ENCODE data around the genes TOMM7 and NPY.

- PRO-cap, result no peak
- RRBS, result no CpG with 5 or more reads among the region's 4 CpGs
Measured at GRCh38 chr7:22661259-22662564, 65.3 kb upstream of the IL6 start.

- PRO-cap, result no peak
- RRBS, result no CpG with 5 or more reads among the region's 11 CpGs
Measured at GRCh38 chr7:22726106-22726754, 770 bp upstream of the IL6 start.

- PRO-cap, result bidirectional peak, plus-strand start at chr7:22822969, minus-strand start at chr7:22822848
- RRBS, result no CpG with 5 or more reads among the region's 40 CpGs
Measured at GRCh38 chr7:22822481-22823276, at the start of gene TOMM7. TSS of gene TOMM7 (minus strand) at chr7:22822849.

DNA sequence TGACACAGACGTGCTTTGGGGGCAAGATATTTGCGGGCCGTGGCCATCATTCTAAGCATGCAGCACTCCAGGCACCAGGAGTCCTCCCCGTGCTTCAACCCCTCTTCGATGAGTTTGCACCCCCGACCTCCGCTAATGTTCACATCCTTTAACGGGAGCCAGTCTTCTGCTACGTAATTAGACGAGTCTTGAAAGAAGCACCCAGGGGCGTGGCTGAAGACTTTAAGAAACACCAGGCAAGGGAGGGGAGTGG is 30.9 kb upstream of the TOMM7 start:
- PRO-cap, result no peak
- RRBS, result no CpG with 5 or more reads among the region's 11 CpGs

- PRO-cap, result bidirectional peak, plus-strand start at chr7:22854256, minus-strand start at chr7:22854039; bidirectional peak, plus-strand start at chr7:22854561, minus-strand start at chr7:22854469
- RRBS, result 17% methylated on average over 3 of the region's 65 CpGs
Measured at GRCh38 chr7:22853920-22854616, 31.4 kb upstream of the TOMM7 start.

- PRO-cap, result no peak
- RRBS, result no CpG with 5 or more reads among the region's 4 CpGs
Measured at GRCh38 chr7:22856441-22857229, 34.0 kb upstream of the TOMM7 start.

- PRO-cap, result unidirectional peak, plus-strand start at chr7:23105274
- RRBS, result no CpG with 5 or more reads among the region's 14 CpGs
Measured at GRCh38 chr7:23104873-23105537, 580 bp upstream of the KLHL7 start.

- PRO-cap, result no peak
- RRBS, result no CpG with 5 or more reads among the region's 6 CpGs
Measured at GRCh38 chr7:23106926-23107583, 1.5 kb downstream of the KLHL7 start.

GRCh38 chr7:23468154-23469177 is 1.8 kb downstream of the IGF2BP3 start:
- PRO-cap, result bidirectional peak, plus-strand start at chr7:23468537, minus-strand start at chr7:23468259
- RRBS, result no CpG with 5 or more reads among the region's 65 CpGs

GRCh38 chr7:24283350-24284337 is at the start of gene NPY:
TSS of gene NPY (plus strand) at chr7:24284190.
- PRO-cap, result no peak
- RRBS, result 93% methylated on average over 10 of the region's 70 CpGs

DNA sequence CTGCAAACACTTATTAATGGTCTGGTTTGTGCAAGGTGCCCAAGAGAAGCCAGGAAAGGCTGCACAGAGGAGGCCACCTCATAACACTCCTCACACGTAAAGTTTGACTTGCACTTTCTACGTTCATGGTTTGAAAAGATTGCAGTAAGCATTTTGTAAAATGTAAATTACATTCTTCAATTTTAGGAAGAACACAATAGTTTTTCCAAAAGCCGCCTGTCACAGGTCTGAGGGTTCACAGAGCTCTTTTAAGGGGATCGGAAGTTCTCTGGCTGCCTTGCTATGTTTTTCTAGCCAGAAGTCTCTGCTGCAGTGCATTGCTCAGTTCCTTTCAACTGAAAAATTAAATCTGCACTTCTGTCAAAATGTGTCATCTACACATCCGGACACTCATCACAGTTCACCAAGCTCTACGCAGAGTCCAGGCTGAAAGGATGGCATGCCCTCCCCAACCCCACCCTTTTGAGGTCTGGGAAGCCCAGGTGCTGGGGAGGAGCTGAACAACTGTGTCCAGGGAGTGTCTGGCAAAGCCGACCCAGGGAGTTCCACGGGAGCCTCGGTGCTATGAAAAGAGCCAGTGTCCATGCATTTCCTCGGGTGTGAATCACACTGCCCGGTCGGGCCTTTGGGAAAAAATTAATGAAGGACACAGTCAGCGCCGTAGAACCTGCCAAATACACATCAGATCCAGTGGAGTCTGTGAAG is 957 bp upstream of the PALS2 start:
- PRO-cap, result no peak
- RRBS, result no CpG with 5 or more reads among the region's 14 CpGs

- PRO-cap, result no peak
- RRBS, result no CpG with 5 or more reads among the region's 8 CpGs
Measured at GRCh38 chr7:24740916-24741193, 16.4 kb downstream of the GSDME start.

DNA sequence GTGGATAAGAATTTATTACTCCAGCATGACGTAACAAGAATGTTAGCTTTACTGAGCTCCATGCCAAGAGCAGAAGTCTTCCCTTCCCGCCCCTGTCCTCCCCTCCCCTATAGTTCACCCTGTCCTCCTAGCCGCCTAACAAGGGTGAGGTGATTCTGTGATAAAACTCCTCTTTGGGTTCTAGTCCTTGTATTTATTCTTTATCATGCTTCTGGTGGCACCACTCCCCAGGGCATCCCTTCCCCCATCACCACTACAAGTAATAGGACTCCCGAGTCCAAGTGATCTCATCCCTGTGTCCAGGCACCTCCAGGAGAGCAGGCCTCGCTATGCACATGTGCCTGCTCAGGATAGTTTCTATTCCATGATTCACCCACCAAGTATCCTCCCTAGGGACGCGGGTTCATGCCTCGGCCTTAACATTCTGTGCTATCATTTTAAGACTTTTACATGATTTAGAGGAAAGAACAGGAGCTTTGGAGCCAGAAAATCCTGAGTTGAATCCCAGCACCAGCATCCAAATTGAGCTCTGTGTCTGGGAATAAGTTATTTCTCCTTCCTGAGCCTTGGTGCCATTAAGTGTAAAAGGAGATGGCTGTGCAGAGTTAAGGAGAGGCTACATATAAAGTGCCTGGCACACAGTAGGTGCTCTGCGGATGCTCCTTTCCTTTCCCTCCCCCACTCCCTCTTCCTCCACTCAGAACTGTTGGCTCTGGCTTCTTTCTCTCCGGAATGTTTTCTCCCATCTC is 15.3 kb downstream of the GSDME start:
- PRO-cap, result bidirectional peak, plus-strand start at position 45 of the sequence, minus-strand start outside the sequence
- RRBS, result no CpG with 5 or more reads among the region's 10 CpGs

DNA sequence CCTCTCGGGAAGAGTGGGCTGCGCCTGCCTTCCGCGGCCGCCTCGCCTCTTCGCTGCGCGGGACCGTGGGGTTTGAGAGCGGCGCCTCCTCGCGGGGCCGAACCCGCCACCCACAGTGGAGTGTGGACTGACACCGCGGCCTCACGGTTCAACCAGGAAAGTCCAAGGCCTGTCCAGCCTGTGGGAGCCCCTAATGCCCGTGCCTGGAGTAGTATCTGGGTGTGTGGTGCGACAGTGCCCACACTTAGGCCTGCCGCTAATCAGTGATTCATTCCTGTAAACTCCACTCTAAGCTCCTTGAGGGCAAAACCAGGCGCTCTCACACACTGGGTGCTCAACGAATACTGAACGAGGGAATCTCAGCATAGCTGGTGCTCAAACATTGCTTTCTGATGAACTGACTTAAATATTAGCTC is 467 bp upstream of the GSDME start:
- PRO-cap, result unidirectional peak, minus-strand start at position 182 of the sequence; unidirectional peak, minus-strand start at position 265 of the sequence
- RRBS, result no CpG with 5 or more reads among the region's 25 CpGs

DNA sequence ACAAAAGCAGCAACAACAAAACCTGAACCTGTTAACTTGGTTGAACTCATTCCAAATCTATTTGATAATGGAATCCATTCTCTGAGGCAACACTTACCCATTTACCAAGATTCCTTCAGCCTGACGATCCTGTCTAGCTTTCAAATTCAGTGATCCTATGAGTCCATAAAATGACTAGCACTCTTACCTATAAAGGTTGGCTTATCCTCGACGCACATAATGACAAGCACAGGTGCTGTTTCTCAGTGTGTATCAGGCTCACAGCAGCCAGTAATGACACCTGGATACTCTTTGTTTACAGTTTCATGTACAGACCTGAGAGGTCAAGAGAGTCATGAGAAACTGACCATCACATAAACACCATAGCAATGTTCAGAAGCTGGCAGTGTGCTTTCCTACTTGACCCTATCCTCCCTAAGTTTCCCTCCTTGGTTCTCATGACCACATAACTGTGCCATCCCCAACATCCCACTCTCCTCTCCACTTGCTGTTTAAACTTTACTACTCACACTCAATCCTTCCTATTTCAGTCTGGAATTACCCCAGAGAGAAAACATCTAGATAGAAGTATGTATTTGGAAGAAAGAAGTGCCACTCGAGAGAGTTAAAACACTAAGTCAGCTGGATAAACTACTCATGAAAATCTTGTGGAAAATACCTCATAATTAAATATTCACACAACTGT is 62.0 kb downstream of the OSBPL3 start:
- PRO-cap, result no peak
- RRBS, result no CpG with 5 or more reads among the region's 4 CpGs

DNA sequence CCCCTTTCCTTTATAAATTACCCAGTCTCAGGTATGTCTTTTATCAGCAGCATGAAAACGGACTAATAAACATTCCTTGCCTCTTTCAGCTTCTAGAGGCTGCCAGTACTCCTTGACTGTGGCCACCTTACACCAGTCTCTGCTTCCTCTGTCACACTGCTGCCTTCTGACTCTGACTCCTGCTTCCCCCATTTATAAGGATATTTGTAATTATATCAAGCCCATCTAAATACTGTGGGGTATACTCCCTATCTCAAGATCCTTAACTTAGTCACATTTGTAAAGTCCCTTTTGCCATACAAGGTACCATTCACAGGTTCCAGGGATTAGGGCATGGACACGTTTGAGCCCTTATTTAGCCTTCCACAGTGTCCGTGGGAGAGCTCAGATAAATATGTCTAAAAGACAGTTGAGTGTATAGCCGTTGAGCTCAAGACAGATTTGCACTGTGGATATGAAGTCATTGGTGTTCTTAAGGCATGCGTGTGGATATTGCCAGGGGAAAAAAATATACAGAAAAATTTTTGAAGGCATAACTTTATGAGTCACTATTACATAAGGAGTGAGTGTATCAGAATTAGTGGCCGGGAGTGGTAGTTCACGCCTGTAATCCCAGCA is 12.8 kb downstream of the CYCS start:
- PRO-cap, result no peak
- RRBS, result no CpG with 5 or more reads among the region's 7 CpGs

- PRO-cap, result no peak
- RRBS, result no CpG with 5 or more reads among the region's 2 CpGs
Measured at GRCh38 chr7:25116964-25117534, 8.0 kb downstream of the CYCS start.

- PRO-cap, result no peak
- RRBS, result no CpG with 5 or more reads among the region's 4 CpGs
Measured at GRCh38 chr7:25119855-25120369, 5.1 kb downstream of the CYCS start.

DNA sequence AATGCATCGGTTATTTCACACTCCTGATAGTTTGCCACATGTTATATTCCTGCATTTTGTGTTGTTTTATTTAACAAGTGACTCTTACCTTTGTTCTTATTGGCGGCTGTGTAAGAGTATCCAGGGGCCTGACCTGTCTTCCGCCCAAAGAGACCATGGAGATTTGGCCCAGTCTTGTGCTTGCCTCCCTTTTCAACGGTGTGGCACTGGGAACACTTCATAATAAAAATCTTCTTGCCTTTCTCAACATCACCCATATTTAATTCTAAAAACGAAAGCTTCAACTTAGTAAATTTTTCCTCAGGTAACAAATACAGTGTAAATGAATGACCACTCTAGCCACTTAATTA is 1.2 kb downstream of the CYCS start:
- PRO-cap, result no peak
- RRBS, result no CpG with 5 or more reads among the region's 5 CpGs

GRCh38 chr7:25568207-25568915 is 340.1 kb upstream of the NPVF start:
- PRO-cap, result no peak
- RRBS, result no CpG with 5 or more reads among the region's 13 CpGs

Data from Caco-2 (cell line).